Rectum (tissue), 1 donor: ENCODE data around the genes NUDT4B and H4C15.

- PRO-cap: no peak
These were observed at the start of gene NUDT4B for GRCh38 chr1:148748452-148749005. Gene NUDT4B (plus strand): TSS chr1:148748774.

DNA sequence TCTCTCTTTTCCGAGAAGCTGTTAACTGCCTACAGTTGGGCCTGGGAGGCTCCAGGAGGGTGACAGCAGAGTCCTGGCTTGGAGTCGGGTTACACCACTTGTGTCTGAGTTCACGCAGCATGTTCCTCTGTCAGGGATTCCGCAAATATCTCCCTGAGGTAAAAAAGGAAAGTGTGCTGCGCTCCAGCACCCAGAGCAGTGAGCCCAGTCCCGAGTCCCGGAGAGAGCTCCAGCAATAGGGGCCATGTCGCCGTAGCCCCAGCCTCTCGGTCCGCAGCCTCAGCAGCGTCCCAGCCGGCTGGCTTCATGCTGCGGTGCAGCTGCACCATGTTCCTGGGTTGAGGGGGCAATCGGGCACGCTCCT lies 45.1 kb downstream of the PDE4DIP start:
- PRO-cap: no peak

DNA sequence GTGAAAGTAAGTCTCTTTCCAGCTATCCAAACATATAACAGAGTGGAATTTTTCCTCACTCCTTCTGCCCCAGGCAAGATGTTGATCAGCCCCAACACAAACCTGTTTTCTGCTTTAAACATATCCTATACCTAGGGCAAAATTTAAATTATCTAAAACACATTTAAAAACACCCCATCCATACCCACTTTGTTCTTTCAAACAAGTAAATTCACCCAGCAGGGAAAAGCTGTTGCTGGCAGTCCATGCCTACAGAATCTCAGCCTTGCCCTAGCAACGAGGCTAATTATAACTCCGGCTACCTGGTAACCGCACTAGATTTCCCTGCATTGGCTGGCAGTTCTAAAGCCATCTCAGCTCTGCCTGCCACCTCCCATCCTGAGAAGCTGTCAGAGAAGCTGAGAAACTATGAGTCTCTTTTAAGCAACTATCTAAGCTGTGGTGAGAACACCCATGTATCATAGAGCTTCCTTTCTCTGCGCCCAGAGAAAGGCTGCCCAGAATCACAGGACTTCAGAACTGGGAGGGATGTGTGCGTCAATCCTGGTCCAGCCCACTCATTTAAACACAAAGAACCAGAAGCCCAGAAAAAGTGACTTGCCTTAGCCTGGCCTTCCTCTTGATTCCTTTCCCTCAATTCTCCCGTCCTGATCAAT lies 126.4 kb upstream of the NBPF9 start:
- PRO-cap: unidirectional peak, minus-strand start at position 261 of the sequence

GRCh38 chr1:149636132-149637441 lies 52.9 kb downstream of the PPIAL4C start:
- PRO-cap: bidirectional peak, plus-strand start at chr1:149636631, minus-strand start at chr1:149636474; unidirectional peak, plus-strand start at chr1:149636829

- PRO-cap: no peak
These were observed 89.5 kb upstream of the FCGR1A start for GRCh38 chr1:149692964-149693385.

- PRO-cap: bidirectional peak, plus-strand start at chr1:149793084, minus-strand start at chr1:149793046
These were observed 10.5 kb downstream of the FCGR1A start for GRCh38 chr1:149792953-149793462.

- PRO-cap: unidirectional peak, plus-strand start at chr1:149840347
These were observed 860 bp downstream of the H3C14 start for GRCh38 chr1:149840135-149840560.

- PRO-cap: bidirectional peak, plus-strand start at chr1:149861357, minus-strand start at chr1:149861159
These were observed at the start of gene H4C15 for GRCh38 chr1:149860896-149861943. Gene H4C15 (minus strand): TSS chr1:149861159.

DNA sequence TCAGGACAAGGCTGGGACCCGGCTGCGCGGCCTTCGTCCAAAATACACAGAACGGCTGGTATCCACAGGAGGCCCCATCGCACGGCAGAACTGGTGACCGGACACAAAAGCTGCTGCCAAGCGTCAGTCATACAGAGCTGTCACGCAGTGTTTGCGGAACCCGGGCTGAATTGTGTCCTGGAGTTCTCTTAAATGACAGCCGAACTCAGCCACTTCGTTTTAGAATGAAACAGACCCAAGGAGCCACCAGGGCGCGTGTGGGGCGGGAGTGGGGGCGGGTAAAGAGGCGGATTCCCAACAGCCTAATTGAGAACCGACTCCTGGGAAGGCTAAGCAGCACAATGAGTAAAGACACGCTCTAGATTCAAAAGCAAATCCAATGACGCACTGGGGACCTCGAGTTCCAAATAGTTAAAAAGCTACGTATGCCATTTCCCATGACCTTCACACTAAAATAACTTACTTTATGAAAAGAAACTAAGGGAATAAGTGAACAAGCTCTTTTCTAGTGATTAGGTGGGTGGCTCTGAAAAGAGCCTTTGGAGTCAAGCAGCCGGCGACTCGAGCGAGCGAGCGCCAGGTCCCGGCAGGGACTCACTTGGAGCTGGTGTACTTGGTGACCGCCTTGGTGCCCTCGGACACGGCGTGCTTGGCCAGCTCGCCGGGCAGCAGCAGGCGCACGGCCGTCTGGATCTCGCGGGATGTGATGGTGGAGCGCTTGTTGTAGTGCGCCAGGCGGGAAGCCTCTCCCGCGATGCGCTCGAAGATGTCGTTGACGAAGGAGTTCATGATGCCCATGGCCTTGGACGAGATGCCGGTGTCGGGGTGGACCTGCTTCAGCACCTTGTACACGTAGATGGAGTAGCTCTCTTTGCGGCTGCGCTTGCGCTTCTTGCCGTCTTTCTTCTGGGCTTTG lies 558 bp downstream of the H2BC21 start:
- PRO-cap: bidirectional peak, plus-strand start at position 87 of the sequence, minus-strand start at position 221 of the sequence; bidirectional peak, plus-strand start at position 539 of the sequence, minus-strand start at position 448 of the sequence; unidirectional peak, minus-strand start at position 756 of the sequence

- PRO-cap: no peak
These were observed 10.2 kb upstream of the OTUD7B start for GRCh38 chr1:150020707-150021191.

GRCh38 chr1:150021192-150021785 lies 10.8 kb upstream of the OTUD7B start:
- PRO-cap: bidirectional peak, plus-strand start at chr1:150021640, minus-strand start at chr1:150021361

GRCh38 chr1:150160511-150161547 lies 11.1 kb downstream of the PLEKHO1 start:
- PRO-cap: bidirectional peak, plus-strand start at chr1:150160731, minus-strand start at chr1:150160573

DNA sequence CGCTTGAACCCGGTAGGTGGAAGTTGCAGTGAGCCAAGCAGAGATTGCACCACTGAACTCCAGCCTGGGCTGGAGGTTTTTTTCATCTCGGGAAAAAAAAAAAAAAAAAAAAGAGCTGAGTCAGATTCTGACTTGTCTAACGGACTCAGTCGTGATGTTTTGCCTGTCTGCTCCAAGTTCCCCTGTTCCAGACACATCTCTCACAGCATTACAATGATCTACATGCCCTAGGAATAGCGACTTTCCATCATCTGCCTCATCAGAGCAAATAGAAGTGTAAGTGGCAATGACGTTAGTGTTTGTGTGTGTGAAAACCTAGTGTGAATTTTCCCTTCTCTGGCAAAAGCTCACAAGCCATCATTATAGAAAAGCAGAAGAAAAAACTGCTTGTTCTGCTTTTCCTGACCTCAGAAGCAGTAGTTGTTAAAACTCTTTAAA lies 37.1 kb downstream of the PLEKHO1 start:
- PRO-cap: no peak

- PRO-cap: no peak
These were observed 1.0 kb upstream of the ANP32E start for GRCh38 chr1:150236867-150237444.

DNA sequence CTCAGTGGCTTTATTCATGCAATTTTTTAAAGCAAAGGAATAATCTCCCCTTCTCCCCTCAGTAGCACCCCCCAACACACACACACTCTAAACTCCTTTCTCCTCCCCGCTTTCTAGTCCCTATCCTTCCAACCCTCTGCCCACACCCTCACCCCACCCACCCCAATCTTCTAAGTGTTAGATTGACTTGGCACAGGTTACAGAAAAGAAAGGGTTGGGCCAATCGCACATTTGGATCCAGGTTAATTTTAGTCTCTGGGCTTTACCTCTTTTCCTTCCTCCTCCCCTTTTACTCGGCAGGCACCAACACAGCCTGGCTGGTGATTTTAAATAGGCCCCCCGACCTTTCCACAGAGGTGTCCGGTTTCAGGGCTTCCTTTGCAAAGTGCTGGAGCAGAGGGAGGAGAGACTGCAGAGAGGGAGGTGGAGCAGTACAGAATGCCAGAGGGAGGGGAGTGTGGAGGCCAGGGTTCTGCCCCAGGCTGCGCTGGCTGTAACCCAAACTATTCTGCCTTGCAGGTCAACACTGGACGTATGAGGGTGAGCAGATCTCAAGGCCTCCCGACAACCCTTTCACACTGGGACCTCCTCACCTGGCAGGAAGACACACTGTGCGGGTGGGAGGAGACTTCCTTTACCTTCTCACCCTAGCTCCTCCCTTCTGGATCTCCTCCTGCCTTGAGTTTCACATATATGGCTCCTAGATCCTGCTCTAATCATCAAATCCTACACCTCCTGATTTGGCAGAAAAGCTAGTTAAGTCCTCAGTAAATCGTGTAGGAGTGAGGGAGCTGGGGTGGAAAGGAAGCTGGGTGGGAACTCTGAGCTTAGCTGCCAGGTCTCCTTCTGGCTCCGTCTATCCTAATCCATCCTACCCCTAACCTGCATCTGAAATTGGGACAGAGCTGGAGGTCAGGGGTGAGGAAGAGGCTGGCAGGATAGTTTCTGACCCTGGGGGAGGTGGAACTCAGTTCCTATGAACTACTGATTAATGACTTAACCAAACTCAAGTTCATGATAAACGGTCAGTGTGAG lies 2.4 kb downstream of the CA14 start:
- PRO-cap: unidirectional peak, minus-strand start at position 577 of the sequence

GRCh38 chr1:150265226-150266030 lies 3.4 kb downstream of the APH1A start:
- PRO-cap: no peak

DNA sequence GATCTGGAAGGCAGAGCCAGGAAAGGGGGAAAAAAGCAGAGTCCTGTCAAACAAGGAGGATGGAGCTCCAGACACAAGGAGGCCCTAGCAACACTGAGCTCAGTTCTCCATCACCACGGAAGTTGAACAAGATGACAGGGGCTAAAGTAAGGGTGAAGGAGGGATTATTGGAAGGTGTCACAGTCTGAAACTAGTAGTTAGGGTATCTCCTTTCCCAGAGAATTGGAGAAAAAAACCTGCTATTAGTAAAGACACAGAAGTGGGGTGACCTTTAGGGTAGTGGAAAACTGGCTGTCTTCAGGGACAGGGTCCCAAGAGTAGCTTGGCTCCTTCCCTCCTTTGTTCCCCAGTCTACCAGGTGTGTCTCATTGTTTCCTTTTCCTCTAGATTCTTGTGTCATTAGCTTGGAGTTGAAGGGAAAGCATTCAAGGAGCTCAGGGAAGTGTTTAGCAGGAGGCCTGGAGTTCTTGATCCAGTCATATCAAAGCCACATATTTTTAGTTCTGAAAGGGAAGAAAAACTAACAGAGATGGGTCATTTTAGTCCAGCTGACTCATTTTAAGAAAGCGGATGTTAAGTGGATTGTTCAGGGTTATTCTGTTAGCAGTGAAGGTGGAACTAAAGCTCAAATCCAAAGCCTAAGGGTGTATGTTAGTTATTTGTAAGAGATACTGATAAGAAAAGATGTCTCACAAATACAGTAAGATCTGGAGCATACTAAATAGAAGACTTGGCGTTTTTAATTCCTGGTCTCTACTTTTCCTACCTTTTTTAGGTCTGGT lies 619 bp downstream of the C1orf54 start:
- PRO-cap: no peak

DNA sequence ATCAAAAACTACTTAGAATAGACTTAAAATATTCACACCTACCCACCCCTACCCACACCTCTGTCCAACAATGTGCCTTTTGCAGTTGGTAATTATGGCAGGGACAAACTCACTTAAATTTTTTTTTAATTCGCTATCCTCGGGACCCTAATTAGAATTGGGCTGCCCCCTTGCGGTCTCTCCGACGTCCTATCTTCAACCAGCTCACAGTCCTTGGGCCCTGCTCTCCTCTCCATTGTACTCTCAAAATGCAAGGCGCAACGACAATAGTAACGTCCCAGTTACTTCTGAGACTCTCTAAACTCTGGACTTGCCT lies 1.1 kb upstream of the CIART start:
- PRO-cap: no peak

DNA sequence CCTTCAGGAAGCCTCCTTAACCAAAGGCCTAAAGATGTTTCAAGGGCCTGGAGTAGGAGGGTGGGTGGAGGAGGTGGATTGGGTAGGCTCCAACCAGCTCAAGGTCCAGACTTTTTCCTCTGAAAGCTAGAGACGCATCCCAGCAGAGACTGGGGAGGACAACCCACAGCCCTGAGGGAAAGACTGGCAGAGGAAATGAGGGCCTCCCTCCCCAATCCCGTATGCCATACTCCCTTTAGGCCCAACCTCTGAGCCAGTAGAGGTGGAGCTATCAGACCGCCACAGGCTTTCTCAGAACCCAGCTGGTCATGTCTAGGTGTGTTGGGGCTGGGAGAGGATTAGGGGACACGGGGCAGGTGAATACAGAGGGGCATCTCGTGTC lies 1.1 kb downstream of the ECM1 start:
- PRO-cap: no peak

GRCh38 chr1:150543475-150544206 lies 5.6 kb upstream of the ADAMTSL4 start:
- PRO-cap: bidirectional peak, plus-strand start at chr1:150543900, minus-strand start at chr1:150543846